Calu3 (cell line): ENCODE results near the gene BPTF.

DNA sequence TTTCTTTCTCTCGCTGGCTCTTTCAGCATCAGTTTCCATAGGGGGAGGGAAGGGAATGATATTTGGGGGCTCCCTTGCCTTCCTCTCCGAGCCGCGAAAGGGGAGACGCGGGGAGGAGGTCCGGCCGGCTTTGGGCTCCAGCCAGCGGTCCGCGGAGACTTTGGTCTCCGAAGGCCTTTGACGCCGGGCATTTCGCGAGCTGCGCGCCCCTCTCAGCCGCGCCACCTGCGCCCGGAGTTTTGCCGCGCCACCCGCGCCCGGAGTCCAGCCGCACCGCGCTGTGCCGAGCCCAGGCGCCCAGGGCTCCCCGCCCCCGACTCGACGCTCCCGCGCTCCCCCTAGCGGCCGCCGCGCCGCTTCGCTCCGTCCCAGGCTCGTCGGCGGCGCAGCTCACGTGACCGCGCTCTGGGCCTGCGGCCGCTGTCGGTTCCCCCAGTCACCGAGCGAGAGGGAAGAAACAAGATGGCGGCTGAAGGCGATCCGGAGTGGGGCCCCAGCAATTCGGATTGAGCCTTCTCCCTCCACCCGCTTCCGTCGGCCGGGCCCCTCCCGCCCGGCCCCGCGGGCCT lies at the start of gene BPTF:
TSS of gene BPTF (plus strand) at position 435 of the 569 bp plus-strand sequence.
- PRO-cap, result bidirectional peak, plus-strand start at position 435 of the sequence, minus-strand start at position 277 of the sequence

- PRO-cap, result unidirectional peak, minus-strand start at chr17:67827845
These were observed 2.4 kb downstream of the BPTF start for GRCh38 chr17:67827690-67828127.

- PRO-cap, result unidirectional peak, minus-strand start at chr17:68102526
These were observed 66.9 kb downstream of the KPNA2 start for GRCh38 chr17:68102304-68102922.

DNA sequence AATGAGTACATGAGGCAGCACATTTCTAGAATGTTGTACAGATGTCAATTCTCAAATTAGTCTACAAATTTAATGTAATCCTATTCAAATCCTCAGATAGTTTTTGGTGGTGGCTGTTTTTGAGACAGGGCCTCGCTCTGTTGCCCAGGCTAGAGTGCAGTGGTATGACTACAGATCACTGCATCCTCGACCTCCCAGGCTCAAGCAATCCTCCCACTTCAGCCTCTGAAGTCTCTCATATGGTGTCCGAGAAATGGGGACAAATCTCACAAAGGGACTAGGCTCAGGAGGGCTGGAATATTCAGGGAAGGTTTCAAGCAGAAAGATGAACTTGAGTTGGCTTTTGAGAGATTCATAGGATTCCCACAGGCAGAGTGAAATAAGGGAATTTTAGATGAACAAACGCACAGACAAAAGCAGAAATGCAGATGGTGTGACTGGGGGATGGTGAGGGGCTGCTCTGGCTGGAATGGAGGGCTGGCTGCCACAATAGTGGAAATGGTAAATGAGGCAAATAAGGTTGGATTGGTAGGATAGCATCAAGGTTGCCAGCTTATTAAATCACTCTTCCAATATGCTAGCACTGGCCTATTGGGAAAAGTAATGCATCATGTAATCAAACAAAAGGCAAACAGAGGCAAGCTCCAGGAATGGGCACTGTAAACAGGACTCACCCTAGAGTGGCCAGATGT lies 89.0 kb downstream of the KPNA2 start:
- PRO-cap, result no peak

- PRO-cap, result no peak
These were observed 99.1 kb downstream of the KPNA2 start for GRCh38 chr17:68134700-68135006.

- PRO-cap, result no peak
These were observed 48.1 kb upstream of the AMZ2 start for GRCh38 chr17:68199677-68200131.

DNA sequence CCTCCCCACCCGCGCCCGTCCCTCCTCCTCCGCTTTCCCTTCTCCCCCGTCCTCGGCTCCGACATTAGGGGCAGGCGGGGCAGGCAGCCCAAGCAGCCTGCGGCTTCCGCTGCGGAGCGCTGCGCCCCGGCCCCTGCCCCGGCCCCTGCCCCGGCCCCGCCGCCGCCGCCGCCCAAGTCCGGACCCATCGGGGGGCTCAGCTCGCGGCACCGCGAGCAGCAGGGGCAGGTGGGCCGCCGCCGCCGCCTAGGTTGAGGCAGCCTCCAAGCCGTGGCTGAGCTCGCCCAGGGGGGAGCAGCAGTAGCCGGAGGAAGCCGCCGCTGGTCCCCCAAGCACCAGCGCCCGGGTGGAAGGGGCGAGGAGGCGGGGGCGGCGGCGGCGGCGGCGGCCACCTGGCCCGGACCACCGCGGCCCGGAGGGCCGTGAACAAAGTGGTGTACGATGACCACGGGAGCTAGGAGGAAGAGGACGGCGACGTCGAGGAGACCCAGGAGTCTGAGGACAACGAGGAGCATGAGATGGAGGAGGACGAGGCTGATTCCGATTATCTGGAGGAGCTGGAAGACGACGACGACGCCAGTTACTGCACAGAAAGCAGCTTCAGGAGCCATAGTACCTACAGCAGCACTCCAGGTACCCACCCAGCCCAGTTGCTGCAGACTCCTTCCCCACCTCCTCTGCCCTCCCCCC lies 42.1 kb upstream of the AMZ2 start:
- PRO-cap, result no peak

DNA sequence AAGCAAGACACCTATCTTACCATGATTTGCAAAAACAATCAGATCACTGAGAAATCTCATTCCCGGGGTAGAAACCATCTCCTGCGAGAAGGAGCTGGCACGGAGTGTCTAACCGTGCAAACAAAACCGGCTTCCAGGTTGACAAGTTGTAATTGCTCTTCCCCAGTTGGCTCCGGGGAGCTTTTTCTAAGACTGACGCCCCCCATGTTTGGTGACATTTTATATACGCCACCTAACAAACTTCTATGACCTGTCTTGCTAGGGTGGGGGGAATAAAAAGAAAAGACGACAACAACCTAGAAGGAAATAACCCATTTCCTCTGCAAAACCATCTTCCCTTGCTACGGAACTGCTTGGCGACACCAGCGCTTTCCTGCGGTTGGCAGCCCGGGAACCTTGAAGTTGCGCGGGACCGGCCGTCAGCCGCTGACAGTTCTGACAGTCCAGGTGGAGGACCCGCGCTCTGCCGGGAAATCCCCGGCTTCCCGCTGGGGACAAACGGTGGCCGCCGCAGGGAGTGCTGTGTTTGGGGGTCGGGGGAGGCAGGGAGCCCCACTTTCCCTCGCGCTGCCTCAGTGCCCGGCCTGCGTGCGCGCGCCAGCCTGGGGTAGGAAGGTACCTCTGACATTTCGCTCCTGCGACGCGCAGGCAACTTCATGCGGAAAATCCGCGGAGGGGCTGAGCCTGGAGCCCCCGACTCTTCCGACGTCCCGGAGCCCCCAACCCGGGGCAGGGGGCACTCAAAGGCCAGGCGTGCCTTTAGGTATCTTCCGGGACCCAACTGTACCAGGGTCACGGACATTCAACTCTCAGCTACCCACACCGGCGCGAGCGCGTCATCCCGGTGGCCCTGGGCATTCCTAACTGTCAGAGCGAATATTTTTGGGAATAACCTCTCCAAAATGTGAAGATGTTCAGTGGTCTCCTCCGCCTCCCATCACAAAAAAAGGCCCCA lies 593 bp downstream of the SLC16A6 start:
- PRO-cap, result no peak

GRCh38 chr17:68455356-68455797 lies 1.9 kb downstream of the WIPI1 start:
- PRO-cap, result no peak

DNA sequence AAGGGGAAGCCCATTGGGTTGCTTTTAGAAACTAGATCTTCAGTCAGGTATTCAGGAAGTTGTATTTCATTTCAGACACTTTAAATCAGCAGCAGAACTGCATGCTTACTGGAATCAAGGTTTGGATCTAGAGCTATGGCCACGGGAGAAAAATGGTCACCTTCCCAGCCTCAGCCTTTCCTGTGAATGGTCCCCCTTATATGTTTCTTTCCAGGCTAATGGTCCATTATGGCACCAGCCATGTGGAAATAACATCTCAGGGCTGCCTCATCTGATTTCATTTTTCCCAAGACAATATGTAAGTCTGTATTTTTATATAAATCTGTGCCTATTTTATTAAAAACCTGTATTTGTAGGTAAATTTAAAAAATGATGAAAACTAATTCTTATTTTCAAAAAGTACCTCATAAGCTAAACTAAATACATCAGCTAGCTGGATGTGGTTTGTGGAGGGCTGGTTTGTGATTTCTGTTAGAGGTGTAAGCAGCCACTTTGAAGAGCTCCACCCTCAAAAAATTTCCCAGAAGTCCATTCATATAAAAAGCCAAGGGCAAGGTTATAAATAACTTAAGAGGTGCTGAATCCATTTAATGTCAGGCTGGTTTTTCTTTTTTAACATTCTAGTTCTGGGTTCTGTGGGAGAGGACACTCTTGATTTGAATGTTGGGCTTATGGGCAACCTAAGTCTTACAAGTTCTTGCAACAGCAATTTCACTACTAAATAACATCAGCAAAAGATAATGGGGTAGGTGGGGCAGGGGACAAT lies 3.2 kb upstream of the WIPI1 start:
- PRO-cap, result no peak

GRCh38 chr17:68514033-68514419 lies 1.8 kb downstream of the PRKAR1A start:
- PRO-cap, result no peak

- PRO-cap, result no peak
These were observed 9.7 kb downstream of the FAM20A start for GRCh38 chr17:68591500-68591915.

DNA sequence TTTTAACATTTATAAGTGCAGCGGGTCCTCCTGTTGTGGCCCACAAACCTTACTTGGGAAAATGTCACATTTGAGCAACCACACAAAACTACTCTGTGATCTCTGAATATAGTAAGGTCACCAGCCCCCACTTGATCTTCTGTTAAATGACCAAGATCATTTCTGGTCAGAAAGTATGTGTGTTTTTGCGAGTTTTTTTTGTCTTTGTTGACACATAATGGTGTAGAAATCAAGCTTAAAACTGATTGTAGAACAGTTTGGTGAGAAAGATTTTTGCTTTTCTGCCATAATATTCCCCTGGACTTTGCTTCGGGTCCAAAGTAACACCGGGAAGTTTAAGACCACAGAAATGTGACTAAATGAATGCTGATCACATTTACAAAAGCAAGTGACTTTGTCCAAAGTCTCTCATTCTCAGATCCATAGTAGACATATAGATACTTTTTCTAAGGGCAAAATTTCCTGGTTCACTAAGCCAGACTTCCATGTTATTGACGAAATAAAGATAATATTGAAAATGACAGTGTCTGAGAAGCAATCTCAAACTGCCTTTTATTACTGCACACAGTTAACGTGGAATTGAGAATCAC lies 2.6 kb downstream of the FAM20A start:
- PRO-cap, result no peak

DNA sequence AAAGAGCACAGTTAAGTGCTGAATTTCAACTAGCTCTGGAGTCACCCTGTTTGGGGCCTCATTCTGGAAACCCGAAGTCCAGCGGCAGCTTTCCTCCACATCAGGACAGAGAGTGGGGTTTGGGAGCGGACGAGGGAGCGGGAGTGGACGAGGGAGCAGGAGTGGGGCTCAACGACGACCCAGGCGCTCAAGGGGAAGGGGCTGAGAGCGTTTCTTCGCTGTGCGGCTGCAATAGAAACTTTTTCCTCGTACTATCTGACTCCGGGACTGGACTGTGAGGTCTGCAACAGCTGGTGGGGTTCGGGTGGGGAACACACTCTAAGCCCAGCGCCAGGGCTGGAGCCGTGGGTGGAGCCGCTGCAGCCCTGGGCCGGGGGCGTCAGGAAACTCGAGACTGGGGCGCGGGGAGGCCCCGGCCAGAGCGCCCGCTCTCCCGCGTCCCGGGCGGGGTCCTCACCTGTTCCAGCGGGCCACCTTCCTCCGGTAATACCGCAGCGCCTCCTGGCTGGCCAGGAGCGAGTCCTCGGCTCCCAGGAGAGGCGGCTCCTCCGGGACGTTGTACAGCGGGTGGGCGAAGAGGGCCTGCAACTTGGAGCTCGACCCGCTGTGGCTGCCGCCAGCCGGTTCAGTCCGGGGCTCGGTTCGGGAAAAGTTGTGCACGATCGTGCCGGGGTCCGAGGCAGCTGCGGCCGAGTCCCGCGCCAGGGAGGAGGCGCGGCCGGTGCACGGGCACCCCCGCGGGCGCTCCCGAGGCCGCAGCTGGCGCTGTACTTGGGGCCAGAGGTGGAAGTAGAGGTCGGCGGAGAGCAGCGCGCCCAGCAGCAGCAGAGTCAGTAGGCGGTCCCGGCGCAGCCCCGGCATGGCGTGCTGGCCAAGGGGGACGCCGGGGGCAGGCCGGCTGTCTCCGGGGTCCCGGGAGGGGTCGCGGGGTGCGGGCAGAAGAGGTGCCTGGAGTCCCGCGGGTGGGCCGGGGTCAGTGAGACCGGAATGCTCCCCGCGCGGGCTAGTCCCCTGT lies 1.1 kb downstream of the FAM20A start:
- PRO-cap, result no peak

GRCh38 chr17:68698693-68699159 lies 97.6 kb upstream of the FAM20A start:
- PRO-cap, result no peak

- PRO-cap, result no peak
These were observed 162.4 kb downstream of the ABCA8 start for GRCh38 chr17:68792667-68793365.

DNA sequence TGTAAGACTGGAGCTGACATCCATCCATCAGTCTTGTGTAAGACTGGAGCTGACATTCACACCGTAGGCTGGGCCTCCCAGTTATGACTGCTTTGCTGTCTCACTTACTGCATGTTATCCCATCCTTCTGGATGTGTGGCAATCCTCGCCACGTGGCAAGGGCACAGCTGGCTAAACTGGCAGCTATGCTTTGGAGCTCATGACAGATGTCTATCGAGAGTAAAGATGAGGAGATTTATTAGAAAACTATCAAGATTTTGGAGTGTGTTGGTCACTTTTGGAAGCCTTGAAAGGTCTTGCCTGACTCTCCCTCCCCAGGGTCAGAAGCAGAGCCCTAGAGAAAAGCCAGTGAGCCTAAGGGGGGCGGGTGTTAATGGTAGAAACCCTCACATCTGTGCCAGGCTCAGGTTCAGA lies 115.0 kb downstream of the ABCA8 start:
- PRO-cap, result no peak

GRCh38 chr17:68952970-68953919 lies 1.9 kb downstream of the ABCA8 start:
- PRO-cap, result no peak

GRCh38 chr17:69003888-69004185 lies 48.6 kb upstream of the ABCA8 start:
- PRO-cap, result no peak

- PRO-cap, result no peak
These were observed 778.4 kb downstream of the KCNJ2 start for GRCh38 chr17:70947622-70948237.